Thyroid gland (tissue), 7 donors: ENCODE measurements around a stretch of chr1.

DNA sequence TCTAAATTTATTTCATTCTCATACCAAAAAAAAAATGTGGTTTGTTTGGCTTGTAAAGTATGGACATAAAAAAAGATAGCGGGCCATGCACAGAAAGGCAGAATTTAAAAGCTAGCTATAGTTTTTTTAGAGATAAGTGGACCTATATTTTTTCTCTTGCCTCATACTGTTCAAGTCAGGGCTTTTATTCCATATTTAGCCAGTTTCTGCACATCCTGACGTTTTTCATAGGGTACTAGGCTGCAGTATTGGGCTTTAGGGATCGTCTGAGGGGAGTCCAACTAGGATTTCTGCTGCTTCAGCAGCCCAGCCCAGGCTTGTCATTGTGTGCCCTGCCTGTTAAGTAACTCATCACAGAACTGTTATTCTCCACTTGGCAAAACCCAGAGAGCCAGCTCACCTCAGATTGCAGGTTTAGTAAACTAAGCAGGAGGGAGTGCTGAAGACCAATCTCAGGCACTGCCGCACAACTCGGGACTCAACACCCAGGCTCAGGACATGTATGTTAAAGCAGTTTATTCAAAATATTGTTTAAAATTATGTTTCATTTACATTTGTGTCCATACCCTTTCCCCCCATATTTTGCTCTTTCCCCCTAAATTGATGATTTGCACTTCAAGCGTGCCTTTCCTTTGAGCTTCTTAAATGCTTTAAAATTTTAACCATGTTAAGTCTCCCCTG is 2.8 kb downstream of the GALNT2 start:
- PRO-cap, 2 experiments = peak in 1 of 2 experiments; most common minus-strand start position 322 of the sequence (in 1)
- RAMPAGE, long total RNA, 5 experiments = no peak in any of the 5 experiments

DNA sequence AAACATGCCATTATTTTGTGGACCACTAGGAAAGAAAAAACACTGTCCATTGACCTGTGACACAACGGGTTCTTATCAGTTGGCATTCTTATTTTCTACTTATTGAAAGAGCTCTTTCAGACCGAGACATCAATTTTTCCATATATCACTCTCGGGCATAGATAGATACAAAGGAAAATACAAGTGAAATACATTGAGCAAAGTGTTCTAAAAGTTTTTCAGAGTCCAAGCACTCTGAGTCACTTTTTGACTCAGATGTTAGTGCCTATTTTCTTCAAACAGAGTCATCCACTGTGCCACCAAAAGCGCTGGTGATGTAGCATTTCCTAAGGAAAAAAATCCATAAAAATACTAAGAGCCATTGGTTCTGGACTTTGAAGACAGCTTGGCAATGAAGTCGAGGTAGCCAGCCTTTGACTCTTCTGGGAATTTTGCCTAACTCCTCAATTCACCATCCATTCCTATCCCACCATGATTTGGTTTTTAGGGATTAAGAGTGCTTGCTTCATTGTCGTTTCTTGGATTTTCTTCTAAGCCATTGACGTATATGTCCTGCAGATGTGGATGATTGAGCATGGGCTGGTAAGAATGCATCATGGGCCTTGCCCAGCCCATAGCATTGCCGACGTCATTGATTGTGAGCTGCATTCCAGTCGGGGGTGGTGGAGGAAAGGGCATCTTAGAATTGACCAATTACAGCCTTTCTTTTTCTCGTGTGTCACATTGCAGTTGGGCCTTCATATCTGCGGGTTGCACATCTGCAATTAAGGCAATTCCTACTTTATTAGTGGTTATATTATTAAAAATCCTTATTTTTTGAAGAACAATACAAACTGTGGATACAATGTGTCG is 10.6 kb downstream of the GALNT2 start:
- PRO-cap, 2 experiments = no peak in any of the 2 experiments
- RAMPAGE, long total RNA, 5 experiments = no peak in any of the 5 experiments

DNA sequence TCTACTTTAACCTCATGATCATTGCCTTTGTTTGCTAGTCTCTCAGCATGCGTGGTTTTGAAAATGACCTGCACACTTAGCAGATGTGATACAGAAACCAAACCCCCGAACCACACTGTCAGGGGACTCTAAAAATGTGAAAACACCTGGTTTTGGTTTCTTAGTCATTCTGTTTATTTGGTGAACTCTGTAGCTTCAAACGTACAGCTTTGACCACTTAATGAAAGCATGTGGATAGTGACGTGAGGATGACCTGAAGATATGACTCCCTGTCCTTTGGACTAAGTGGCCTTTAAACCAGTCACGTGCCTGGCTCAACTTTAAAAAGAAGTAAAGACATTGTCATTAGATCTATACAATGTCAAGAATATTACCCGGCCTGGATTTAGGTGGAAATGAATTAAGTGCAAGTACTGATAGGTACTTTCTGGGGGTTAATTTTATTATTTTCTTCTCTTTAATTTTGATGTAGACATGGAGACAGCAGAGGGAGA is 56.8 kb downstream of the GALNT2 start:
- PRO-cap, 2 experiments = no peak in any of the 2 experiments
- RAMPAGE, long total RNA, 5 experiments = no peak in any of the 5 experiments

DNA sequence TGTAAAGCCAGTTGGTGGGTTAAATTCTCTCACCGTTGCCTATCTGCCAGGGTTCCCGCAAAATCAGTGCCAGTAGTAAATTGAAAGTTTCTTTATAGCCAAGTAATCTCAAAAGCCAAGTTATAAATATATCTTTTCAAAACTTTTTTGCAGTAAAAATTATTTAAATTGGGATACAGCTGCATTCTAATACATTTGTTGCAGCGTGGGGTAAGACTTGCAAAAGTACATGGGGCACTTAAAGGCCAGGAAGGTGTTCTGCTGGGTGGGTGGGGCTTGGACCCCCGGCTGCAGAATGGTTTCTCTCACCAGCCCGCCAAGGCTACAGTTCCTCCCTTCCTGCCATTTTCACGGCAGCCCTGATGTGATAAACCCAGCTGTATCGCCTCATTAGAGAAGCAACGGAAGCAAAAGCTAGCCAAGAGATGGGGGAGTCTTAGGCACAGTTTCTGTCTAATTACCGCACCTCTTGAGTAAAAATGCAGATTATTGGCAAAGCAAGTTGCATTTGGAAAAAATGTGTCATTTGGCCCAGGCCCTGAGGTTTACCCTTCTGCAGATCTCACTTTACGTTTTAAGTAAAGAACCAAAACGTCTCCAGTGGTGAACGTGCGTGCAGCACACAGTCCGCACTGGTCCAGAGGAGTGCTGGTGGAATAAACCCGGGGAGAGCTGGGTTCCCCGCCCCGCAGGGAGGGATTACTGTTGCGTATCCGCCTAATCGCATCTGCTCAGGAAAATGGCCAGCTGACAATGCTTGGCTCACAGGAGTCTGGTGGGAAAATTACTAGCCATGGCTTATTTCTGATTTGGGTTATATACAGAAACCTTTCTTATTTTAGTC is 109.8 kb downstream of the GALNT2 start:
- PRO-cap, 2 experiments = peak in 1 of 2 experiments; most common minus-strand start position 631 of the sequence (in 1)
- RAMPAGE, long total RNA, 5 experiments = no peak in any of the 5 experiments

DNA sequence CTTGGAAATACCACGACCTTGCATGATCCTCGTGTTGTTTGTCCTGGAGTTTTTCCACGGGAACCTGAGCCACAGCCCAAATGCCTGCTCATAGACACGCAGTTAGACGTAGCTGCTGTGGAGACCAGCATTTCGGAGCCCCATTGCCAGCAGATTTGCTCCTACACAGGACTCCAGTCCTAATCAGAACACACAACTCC is 163.2 kb downstream of the GALNT2 start:
- PRO-cap, 2 experiments = no peak in any of the 2 experiments
- RAMPAGE, long total RNA, 5 experiments = no peak in any of the 5 experiments

DNA sequence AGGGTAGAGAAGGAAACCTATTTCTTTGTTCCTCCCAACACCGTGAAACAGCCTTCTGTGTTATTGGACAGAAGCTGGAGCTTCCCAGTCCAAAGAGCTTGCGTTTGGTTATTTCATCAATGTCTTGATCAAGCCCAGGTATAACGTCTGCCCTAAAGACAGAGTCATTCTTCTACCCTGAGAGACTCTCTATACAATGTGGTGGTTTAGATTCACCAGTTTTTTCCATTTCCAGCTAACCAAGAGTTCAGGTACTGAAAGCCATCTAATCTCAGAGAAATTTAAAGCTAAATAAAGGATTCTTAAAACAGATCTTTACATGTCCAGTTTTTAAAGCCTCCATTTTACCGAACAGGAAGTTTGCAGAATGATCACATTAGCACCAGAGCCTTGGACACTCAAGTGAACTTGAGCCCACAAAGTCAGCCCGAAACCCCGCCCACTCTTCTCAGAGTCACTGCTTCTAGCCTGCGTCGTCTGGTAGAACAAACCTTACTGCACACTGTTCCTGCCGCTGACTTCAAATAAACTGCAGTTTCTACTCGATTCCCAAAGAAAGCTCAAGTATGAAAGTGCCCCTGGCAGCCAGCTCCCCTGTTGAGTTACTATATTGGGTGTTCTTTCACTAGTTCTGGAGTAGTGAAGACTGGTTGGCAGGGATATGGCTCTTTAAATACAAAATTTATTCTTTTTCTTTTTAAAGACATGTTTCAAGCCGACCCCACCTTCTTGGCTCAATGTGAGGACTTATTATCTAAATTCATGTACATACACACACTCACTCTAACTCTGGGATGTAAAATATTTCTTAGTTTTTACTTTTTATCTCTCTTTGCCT is 164.6 kb downstream of the GALNT2 start:
- PRO-cap, 2 experiments = peak in 2 of 2 experiments; most common plus-strand start position 451 of the sequence (in 1); most common minus-strand start position 392 of the sequence (in 2)
- RAMPAGE, long total RNA, 5 experiments = no peak in any of the 5 experiments

DNA sequence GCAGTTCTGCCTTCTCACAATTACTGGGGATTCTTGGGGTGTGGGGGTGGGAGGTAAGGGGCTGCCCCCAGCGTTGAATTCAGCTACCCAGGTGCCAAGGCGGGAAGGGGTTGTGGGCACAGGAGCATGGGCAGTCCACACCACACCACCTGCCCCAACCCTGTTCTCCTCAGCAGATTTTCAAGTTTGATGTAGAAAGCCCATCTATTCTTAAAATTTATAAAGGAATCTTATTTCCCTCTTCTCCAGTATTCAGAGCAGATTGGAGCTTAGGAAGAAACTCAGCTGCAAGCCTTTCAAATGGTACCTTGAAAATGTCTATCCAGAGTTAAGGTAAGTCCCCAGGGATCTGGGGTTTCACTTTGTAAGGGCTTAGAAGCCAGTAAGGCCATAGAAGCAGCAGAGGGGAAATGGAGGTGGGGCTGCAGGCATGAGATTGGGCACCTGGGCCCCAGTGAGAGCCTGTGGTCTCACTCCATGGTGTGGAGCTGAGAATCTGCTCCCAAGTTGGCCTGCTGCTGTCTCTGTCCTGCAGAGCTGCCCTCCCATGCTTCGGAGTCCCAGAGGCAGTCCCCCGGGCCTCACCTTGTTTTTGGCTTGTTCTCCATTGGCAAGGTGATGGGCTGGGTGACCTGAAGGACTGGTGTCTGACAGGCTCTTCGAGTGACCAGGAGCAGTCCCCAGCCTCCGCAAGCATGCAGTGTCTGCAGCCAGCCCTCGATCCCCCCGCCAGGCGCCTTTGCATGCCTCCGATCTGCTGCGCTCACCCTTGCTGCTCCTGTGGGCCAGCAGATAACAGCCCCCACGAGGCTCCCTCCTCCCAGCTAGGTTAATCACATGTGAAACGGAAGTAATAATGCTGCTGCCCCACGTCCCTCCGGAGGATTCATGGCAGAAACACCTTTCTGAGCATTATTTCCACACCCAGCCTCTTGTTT is 163.2 kb downstream of the PGBD5 start:
- PRO-cap, 2 experiments = no peak in any of the 2 experiments
- RAMPAGE, long total RNA, 5 experiments = no peak in any of the 5 experiments

- PRO-cap, 2 experiments = no peak in any of the 2 experiments
- RAMPAGE, long total RNA, 5 experiments = no peak in any of the 5 experiments
Observed at GRCh38 chr1:230424209-230424960, 1.7 kb downstream of the PGBD5 start.

DNA sequence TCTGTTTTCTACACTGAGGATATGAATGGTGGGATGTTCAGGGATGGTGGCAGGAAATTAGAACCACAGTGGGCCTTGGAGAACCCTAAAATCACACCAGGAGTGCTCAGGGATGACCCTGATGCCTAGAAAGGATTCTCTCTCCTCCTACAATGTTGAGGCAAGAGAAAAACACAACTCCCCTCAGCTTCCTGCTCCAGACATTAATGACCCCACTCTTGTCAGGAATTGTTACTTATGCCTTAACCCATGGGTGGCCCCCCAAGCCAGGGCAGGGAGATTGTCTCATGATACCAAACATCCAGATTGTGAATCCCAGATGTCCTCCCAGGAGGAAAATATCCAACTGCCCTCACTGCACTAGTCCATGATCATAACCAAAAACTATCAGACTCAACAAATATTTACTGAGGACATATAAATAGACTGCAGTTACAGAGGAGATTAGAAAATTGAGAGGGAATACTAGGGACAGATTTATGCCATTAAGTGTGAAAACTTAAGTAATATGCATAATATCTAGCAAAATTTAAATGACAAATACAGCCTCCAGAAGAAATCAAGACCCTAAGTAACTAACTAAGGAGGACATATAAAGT is 13.2 kb upstream of the AGT start:
- PRO-cap, 2 experiments = no peak in any of the 2 experiments
- RAMPAGE, long total RNA, 5 experiments = no peak in any of the 5 experiments

GRCh38 chr1:230750444-230751063 is 3.4 kb downstream of the CAPN9 start:
- PRO-cap, 2 experiments = no peak in any of the 2 experiments
- RAMPAGE, long total RNA, 5 experiments = no peak in any of the 5 experiments

- PRO-cap, 2 experiments = no peak in any of the 2 experiments
- RAMPAGE, long total RNA, 5 experiments = no peak in any of the 5 experiments
Observed at GRCh38 chr1:230858661-230859940, 9.2 kb downstream of the C1orf198 start.

DNA sequence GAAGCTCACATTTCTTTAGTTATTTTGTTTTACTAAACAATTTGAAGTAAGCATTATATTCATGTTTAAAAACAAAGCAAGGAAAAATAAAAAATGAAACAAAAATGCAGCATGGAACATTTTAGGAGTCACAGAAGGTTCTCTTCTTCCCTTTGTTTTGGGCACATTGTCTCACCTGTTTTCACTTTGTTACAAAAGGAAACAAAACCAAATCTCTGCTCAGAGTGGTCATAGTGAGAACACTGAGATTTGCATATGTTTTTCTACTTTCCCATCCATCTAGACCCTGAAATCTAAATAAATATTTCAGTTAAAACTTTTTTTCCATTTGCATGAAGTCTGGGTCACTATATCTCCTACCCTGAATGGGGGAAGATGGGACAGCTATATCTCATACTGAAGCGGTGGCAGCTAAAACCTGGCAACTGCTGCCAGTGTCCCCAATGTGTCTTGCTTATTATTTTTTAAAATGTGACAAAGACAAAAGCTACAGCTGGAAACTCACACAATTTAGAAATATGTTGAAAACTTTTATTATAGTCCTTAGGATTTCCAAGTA is 3.5 kb downstream of the EXOC8 start:
- PRO-cap, 2 experiments = no peak in any of the 2 experiments
- RAMPAGE, long total RNA, 5 experiments = no peak in any of the 5 experiments

DNA sequence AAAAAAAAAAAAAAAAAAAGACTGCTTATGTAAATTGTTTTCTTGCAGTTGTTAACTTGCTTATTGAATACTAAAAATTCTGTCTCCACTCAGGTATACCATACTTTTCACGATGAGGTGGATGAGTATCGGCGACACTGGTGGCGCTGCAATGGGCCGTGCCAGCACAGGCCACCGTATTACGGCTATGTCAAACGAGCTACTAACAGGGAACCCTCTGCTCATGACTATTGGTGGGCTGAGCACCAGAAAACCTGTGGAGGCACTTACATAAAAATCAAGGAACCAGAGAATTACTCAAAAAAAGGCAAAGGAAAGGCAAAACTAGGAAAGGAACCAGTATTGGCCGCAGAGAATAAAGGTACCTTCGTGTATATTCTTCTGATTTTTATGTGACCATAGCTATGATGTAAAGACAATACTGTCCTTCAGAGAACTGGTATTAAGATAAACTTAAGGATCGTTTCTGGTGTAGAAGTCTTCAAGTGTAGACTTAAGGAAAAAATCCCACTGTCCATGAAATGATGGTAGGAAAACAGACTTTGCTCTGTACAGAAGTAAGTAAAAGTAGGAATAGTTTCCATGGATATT is 13.2 kb downstream of the SPRTN start:
- PRO-cap, 2 experiments = no peak in any of the 2 experiments
- RAMPAGE, long total RNA, 5 experiments = no peak in any of the 5 experiments

- PRO-cap, 2 experiments = no peak in any of the 2 experiments
- RAMPAGE, long total RNA, 5 experiments = no peak in any of the 5 experiments
Observed at GRCh38 chr1:231676829-231677354, 50.3 kb downstream of the DISC1 start.

DNA sequence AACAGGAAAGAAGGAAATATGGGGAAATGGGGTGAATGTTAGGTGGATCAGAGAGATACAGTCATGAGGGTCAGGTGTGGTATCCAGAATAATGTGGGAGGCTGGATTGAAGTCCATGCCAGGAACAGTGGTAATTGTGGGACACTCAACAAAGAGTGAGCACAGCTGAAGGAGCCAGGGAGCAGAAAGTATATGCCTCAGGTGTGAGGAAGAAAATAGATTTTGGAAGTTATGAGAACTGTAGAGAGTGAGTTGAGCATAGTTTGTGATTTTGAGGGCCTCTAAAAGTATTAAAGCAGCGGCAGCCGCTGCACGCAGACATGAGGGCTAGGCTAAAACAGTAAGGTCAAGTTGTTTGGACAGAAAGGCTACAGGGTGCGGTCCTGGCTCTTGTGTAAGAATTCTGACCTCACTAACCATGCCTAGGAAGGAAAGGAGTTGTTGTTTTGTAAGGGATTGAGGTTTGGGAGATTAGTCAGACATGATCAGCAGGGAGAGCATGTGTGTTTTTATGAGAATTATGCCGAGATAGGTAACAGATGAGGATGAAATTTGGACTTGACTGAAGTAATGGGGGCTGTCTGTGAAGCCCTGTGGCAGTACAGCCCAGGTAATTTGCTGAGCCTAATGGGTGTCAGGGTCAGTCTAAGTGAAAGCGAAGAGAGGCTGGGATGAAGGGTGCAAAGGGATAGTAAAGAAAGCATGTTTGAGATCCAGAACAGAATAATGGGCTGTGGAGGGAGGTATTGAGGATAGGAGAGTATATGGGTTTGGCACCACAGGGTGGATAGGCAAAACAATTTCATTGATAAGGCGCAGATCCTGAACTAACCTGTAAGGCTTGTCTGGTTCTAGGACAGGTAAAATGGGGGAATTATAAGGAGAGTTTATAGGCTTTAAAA is 205.6 kb downstream of the DISC1 start:
- PRO-cap, 2 experiments = no peak in any of the 2 experiments
- RAMPAGE, long total RNA, 5 experiments = no peak in any of the 5 experiments

- PRO-cap, 2 experiments = no peak in any of the 2 experiments
- RAMPAGE, long total RNA, 5 experiments = no peak in any of the 5 experiments
Observed at GRCh38 chr1:232038768-232039159, 412.2 kb downstream of the DISC1 start.

DNA sequence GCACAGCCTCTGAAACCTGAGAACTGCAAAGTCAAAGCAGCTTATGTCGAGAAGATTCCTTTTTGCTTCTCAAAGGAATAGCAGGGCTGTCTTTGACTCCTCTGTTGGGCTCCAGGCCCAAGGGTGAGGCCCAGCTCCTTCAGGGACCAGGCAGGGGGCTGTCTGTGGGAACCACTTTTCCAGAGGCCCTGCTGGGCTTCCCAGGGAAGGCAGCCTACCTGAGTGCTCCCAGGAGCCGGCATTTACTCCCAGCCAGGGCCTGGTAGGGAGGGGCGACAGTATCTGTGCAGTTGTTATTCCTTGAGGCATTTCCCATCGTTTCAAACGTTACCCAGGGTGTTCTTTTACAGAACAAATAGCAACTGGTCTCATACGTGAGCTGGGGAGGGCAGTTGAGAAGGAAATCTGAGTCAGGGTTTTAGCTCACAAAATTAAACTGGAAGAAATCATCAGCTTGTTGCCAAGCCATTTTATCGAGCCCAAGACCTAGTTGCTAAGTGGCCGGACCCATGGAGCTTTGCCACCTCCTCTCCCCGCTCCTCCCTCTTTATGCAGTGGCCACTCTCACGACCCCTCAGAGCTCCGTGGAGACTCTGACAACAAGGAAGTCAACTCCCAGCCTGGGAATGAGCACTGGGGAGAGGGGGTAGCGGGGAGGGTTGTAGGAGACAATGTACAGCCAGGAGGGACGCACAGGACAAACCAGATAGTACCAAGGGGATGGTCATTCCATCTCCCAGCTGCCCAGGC is 251.1 kb downstream of the SIPA1L2 start:
- PRO-cap, 2 experiments = no peak in any of the 2 experiments
- RAMPAGE, long total RNA, 5 experiments = no peak in any of the 5 experiments

GRCh38 chr1:232620190-232620850 is 9.6 kb downstream of the SIPA1L2 start:
- PRO-cap, 2 experiments = peak in 2 of 2 experiments; most common minus-strand start chr1:232620648 (in 2)
- RAMPAGE, long total RNA, 5 experiments = no peak in any of the 5 experiments

GRCh38 chr1:232675987-232676294 is 46.0 kb upstream of the SIPA1L2 start:
- PRO-cap, 2 experiments = no peak in any of the 2 experiments
- RAMPAGE, long total RNA, 5 experiments = no peak in any of the 5 experiments

- PRO-cap, 2 experiments = no peak in any of the 2 experiments
- RAMPAGE, long total RNA, 5 experiments = no peak in any of the 5 experiments
Observed at GRCh38 chr1:232704684-232705274, 74.8 kb upstream of the SIPA1L2 start.